NT2/D1 (cell line): ENCODE data around the genes CLVS2, NKAIN2 and HINT3.

GRCh38 chr6:122717150-122717682 is 62.3 kb upstream of the FABP7 start:
- RRBS, 2 experiments = no CpG with 5 or more reads among the region's 3 CpGs

GRCh38 chr6:122771060-122771637 is 8.4 kb upstream of the FABP7 start:
- RRBS, 2 experiments = no CpG with 5 or more reads among the region's 1 CpG

GRCh38 chr6:122833053-122833620 is 44.1 kb downstream of the SMPDL3A start:
- RRBS, 2 experiments = no CpG with 5 or more reads among the region's 7 CpGs

GRCh38 chr6:122995681-122996910 is at the start of gene CLVS2:
TSS of gene CLVS2 (plus strand) at chr6:122996235.
- RRBS, 2 experiments = under 1 to 3% methylated on average over 10 of the region's 83 CpGs

DNA sequence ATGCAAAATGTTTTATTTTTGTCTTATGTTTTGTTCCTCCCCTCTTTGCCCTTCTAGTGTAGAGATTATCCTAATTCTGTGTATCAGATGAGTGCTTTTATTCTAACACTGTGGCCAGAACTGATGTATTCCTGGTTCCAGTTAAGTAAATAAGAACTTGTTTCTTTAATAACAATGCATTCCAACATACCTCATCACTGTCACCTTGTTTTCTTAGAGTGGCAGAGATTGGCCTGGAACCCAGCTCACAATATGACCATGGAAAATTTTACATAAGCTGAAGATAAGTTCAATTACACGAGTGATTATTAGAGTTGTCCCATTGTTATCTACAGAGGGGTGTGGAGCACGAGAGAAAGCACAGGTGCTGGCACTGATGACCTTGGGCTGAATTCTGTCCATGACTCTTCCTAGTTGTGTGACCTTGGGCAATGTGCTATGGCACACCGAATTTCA is 194.9 kb downstream of the TRDN start:
- RRBS, 2 experiments = no CpG with 5 or more reads among the region's 3 CpGs

GRCh38 chr6:123634907-123635651 is 1.7 kb downstream of the TRDN start:
- RRBS, 2 experiments = no CpG with 5 or more reads among the region's 5 CpGs

GRCh38 chr6:123803006-123804505 is at the start of gene NKAIN2:
TSS of gene NKAIN2 (plus strand) at chr6:123803865.
- RRBS, 2 experiments = 1 to 2% methylated on average over 29 of the region's 158 CpGs

DNA sequence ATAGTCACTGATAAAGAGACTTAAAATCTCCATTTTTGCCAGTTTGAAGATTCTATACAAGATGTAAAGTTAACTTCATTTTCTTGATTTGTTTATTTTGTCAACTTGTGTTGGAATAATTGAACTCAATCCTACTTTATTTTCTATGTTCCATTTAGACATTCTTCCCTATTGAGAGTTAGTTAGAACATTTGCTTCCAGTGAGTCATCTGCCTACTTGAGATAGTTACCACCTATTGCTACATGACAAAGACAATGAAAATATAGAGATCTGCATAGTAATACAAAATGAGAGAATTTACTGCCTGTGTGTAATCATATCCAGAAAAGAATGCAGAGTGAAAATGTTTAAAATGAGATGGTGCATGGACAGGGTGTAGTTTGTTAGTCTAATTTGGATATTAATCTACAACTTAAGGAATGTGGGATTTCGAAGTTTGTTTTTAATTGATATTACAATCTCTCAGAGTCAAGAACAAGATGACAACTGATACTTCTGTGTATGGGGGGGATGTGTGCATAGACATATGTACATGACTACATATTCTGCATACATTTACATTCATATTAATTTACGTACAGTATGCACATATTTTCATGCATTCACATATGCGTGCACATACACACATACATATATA is 420.0 kb downstream of the NKAIN2 start:
- RRBS, 2 experiments = no CpG with 5 or more reads among the region's 3 CpGs

GRCh38 chr6:124963597-124963894 is 1.3 kb downstream of the RNF217 start:
- RRBS, 2 experiments = no CpG with 5 or more reads among the region's 1 CpG

DNA sequence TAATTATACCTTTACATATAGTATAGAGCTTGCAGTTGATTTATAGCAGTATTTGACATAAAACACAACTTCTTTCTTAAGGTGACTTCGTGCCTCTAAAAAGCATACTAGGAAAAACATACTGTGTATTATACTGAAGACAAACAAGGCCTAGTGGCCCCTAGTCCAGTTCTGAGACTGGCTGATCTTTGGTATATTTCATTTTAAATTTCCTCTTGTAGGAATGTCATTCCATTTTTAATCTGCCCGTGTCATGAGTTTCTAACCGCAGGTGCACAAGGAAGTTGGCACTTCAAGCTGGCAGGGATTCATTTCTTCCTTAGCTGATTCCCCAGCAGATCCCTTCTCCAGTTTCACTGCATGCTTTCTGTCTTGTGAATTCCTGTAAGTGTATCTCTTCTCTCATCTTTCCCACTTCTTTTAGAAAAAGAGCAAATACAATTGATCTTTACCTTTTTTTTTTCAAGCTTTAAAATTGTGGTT is 36.8 kb downstream of the RNF217 start:
- RRBS, 2 experiments = no CpG with 5 or more reads among the region's 3 CpGs

GRCh38 chr6:125154713-125155464 is 1.3 kb downstream of the TPD52L1 start:
- RRBS, 2 experiments = no CpG with 5 or more reads among the region's 21 CpGs

- RRBS, 2 experiments = no CpG with 5 or more reads among the region's 6 CpGs
Measured at GRCh38 chr6:125313954-125314236, 12.1 kb upstream of the HDDC2 start.

DNA sequence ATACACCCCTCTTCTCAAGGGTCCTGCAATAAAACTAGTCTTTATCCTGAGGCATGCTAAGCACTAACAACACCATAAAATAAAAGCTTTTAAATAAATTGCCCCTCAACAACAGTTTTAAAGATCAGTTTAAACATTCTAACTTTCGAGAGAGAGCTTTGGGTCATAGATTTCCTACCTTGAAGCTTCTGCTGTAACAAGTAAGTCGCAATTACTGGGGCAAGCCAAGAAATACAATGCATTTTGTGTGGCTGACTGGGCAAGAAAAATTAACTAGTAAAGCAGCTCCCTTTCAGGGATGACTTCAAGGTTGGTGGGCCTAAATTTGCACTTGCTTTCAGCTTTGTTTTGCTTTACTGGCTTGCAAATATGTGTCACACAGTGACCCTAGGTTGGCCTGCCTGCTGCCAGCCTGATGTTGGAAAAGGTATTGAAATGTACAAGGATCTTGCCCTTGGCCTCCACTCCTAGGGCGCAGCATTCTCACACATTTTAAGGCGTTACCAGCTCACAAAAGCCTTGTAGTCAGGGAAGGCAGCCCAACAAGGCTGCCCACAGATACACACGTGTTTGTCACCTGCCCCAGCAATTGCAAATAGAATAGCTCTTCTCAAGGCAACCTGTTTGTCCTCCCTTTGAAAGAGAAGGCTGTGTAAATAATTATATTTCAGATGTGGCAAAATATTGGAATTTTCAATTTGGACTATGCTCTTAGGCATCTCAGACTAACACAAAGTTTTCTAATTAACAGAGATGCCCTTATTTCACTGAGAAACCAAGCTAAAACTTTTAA is 3.8 kb upstream of the HEY2 start:
- RRBS, 2 experiments = no CpG with 5 or more reads among the region's 5 CpGs

DNA sequence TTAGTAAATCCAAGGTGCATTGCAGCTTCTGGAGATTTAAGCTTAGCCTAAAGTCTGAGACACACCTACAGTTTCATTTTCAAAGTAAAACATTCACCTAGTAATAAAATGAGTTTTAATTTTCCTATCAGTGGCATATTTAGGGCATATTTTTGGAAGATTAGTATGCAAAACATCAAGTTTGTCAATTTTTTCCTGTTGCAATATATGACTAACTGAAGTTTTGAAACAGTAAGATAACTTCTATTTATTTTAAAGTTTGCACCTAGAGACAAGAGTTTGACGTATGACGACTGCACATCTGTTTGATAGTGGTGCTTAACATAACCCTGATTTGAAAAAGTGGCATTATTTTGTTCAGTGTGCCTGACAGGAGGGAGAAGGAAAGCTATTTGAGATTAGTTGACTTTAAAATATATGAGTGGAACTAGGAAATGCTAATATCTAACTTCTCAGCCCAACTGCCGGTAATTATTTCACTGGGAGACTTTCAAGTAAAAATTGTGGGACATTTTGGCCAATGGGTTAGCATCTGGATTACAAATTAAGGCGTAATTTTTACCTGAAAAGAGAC is 1.7 kb downstream of the HEY2 start:
- RRBS, 2 experiments = 94% methylated on average over 2 of the region's 4 CpGs; no CpG with 5 or more reads in 1 of the 2 experiments

DNA sequence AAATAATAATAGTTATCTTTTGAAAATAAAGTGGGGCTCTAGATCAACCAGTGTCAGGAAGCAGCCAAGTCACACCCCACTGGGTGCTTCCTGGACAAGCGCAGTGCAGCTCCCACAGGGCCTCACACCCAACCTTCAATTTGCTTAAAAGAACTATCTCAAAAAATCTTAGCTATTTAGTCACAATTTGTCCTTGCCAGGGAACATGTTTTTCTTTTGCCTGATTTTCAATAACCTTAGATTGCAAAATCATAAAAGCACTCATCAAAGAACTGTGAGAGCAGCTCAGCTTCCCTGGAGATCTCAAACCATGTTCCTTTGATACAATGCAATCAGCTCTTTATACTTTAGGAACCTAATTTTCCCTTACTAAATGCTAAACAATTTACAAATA is 1.6 kb upstream of the NCOA7 start:
- RRBS, 2 experiments = no CpG with 5 or more reads among the region's 1 CpG

DNA sequence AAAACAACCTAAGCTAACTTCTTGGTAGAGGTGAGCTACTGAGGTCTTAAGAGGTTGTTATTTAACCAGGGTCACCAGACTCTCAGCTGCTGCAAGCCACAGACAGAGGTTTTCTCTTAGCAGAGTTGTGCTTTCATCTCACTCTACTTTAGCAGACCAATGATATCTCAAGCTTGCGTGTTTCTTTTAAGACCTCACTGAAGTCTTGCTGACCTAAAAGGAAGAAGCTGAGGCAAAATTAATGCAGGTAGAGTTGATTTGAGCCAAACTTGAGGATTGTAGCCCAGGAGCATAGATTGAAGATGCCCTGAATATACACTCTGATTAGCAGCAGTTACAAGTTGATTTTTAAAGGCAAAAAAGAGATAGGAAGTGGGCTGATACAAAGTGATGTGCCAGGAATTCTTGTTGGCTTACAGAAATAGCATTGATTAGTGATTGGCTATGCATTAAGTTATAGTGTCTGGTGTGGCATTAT is 43.7 kb downstream of the NCOA7 start:
- RRBS, 2 experiments = no CpG with 5 or more reads among the region's 1 CpG

DNA sequence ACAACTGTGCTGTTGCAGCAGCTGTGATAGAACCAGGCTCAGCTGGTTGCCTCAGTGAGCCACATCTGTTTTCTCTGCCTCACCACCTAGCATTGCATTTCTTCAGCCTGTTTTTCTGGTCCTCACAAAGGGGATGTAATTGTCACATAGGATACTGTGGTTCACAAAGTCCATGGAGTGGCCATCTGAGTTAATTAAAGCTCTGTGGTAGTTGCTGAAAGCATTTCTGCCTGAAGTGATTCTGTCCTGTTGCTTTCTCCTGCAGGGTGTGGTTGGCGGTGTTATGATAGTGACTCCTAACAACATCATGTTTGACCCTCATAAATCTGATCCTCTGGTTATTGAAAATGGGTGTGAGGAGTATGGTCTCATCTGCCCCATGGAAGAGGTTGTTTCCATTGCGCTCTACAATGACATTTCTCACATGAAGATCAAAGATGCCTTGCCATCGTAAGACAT is 71.6 kb upstream of the HINT3 start:
- RRBS, 2 experiments = no CpG with 5 or more reads among the region's 3 CpGs

GRCh38 chr6:125956446-125957548 is at the start of gene HINT3:
TSS of gene HINT3 (plus strand) at chr6:125956770.
- RRBS, 2 experiments = under 1 to 2% methylated on average over 17 to 20 of the region's 85 CpGs

- RRBS, 2 experiments = no CpG with 5 or more reads among the region's 6 CpGs
Measured at GRCh38 chr6:126040706-126041562, 54.6 kb downstream of the TRMT11 start.

DNA sequence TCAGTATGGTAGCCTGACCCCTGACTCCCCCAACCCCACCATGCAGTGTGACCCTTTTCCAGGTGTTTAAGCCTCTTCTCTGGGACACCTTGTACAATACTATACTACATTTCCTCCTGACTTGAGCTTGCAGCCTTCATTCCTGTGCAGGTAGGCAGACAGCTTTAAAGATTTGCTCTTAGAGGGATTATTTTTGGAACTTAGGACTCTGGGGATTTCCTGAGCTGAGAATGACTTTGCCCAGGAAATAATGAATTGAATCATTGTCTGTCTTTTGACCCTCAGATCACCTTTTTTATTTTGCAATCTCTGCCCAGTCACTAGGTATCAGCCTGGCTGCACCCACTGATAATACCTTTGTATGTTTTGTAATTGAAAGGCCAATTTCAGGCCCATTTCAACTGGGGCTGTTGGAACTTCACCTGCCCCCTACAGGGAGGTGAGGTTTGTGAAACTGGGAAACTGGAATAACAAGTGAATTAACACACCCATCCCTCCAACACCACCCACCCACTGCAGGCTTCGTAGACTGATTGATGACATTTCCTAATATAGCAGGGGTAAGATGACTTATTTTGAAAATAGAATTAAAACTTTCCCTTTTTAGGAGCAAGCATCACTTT is 157.2 kb upstream of the CENPW start:
- RRBS, 2 experiments = no CpG with 5 or more reads among the region's 1 CpG